Metastatic Liver Carcinoma in the Adrenal Gland (tissue), 2 donors: ENCODE results near the gene SRSF6.

DNA sequence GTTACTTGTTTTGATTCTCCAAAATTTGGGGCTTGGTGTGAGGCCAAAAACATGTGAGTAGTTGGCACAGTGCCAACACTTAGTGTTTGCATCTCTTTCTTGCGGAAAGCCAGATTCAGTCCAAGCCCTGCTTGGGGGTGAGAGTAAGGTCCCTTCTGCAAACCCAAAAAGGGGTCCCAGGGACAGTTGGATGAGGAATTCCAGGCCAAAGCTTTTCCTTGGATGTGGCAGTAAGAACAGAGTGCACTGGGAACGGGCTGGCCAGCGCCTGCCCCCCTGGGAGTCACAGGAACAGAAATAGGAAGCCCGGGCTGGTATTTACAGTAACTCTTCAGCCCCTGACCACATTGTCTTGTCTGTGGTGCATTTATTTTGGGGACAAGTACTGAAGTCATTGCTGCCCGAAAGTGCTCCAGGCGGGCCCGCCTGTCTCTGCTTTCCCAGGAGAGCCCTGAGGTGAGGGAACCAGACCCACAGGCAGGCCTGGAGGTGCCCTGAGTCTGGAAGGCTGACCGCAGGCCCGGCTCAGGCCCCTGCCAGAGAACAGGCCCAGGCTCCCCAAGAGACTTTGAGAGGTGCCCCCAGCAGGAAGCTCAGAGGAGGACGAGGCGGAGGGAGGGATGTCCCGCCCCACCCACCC, 218.5 kb downstream of the MAFB start:
- PRO-cap, 2 experiments, result no peak in any of the 2 experiments

- PRO-cap, 2 experiments, result no peak in any of the 2 experiments
Measured at GRCh38 chr20:40657541-40658157, 31.4 kb downstream of the MAFB start.

DNA sequence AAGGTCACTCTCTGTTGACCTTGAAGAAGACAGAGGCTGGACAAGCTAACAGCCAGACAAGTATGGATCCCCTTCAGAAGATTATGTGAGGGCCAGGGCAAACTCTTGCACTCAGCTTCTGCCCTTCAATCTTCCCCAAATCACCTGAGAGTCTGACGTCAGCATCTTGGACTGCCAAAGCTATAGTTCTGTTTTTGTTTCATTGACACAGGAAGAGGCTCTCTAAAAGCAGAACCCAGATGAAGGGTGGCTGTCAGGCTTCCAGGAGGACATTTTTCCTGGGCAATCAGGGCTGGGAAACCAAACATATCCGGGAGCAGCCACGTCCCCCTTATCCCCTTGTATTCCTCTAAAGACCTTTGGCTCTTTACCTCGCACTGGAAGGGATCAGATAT, 13.5 kb downstream of the MAFB start:
- PRO-cap, 2 experiments, result no peak in any of the 2 experiments

DNA sequence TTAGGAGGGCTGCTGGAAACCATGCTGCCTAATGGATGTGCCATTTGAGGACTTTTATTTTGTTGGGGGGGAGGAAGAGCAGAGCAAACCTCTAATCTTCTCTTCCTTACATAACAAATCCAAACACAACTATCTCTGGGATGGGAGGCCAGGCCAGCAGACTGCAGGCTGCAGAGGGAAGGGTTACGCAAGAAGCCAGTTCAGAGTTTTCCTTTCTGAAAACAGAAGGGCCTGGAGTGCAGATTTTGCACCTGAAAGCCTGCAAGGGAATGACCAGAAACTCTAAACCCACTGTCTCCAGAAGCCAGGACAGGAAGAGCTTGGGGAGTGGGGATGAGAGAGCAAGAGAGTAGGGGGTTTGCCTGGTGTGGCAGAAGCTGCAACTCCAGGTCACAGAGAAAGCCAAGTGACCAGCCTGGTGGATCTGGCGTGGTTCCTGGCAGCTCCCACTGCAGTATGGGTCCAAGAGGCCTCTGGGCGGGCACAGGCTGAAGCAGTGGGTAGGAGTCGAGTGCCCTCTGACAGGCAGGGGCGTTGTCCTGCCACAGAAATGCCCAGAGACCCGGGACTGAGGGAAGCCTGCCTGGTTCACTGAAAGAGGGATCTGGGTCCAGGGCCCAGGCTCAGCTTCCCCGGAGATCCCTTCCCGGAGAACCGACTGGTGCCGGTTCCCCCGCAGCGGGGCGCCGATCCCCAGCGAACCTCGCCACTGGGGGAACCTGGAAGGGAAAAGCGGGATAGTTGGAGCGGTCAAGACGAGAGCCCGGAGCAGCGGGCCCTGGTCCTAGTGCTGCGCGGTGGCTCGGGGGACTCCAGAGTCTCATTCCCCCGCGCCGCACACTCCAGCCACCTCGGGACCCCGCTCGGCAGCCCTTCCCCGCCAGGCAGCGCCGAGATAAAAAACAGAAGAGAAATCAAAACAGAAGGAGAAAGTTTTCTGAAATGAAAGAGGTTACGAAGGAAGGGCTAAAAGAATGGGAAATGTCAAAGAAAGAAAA, 6.6 kb downstream of the MAFB start:
- PRO-cap, 2 experiments, result no peak in any of the 2 experiments

- PRO-cap, 2 experiments, result no peak in any of the 2 experiments
Measured at GRCh38 chr20:40683104-40683868, 5.8 kb downstream of the MAFB start.

- PRO-cap, 2 experiments, result no peak in any of the 2 experiments
Measured at GRCh38 chr20:40990534-40990986, 38.1 kb upstream of the TOP1 start.

DNA sequence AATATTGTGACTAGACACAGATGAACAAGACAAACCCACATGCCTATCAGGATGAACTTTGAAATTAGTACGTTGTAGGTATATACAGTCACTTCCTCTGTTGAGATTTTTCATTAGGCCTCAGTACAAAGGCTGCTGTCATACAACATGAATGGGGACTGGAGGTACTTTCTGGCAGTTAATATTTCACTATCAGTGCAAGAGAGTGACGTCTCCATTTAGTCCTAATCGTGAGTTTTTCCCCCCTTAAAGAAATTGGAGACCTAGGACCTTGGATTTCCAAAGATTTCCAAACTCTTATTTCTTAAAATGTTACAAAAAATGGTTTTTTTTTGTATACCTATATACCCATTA, 10.5 kb downstream of the TOP1 start:
- PRO-cap, 2 experiments, result no peak in any of the 2 experiments

- PRO-cap, 2 experiments, result no peak in any of the 2 experiments
Measured at GRCh38 chr20:41110594-41111367, 26.6 kb upstream of the PLCG1 start.

DNA sequence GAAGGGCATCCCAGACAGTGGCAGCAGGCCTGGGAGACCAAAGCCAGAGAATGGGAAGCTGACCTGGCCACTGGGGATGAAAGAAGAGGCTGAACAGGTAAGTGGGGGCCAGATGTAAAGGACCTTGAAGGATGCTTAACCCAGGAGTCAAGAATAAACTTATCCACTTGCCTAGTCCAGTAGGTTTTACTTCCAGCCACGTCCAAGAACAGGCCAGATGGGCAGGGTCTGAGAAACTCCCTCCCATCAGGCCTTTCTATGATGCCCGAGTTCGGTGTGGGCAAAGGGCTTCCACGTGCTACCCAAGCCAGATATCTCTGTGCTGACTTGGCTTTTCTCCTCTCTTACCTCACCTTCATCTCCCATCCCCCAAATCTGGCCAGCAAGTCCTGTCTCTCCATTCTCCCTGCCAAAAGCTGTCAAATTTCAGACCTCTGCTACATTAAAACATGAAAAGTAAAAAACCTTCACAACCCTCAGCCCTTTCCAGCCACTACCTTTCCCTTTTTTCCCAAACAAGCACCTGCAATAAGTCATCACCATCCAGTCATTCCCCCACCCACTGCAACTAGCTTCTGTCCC, 11.5 kb upstream of the PLCG1 start:
- PRO-cap, 2 experiments, result no peak in any of the 2 experiments

GRCh38 chr20:41136678-41137321, 543 bp upstream of the PLCG1 start:
- PRO-cap, 2 experiments, result peak in 2 of 2 experiments; most common plus-strand start chr20:41136959 (in 1); most common minus-strand start chr20:41136860 (in 1)

- PRO-cap, 2 experiments, result peak in 1 of 2 experiments; most common plus-strand start chr20:41138116 (in 1)
Measured at GRCh38 chr20:41138030-41138402, 673 bp downstream of the PLCG1 start.

- PRO-cap, 2 experiments, result no peak in any of the 2 experiments
Measured at GRCh38 chr20:41173607-41174344, 36.4 kb downstream of the PLCG1 start.

DNA sequence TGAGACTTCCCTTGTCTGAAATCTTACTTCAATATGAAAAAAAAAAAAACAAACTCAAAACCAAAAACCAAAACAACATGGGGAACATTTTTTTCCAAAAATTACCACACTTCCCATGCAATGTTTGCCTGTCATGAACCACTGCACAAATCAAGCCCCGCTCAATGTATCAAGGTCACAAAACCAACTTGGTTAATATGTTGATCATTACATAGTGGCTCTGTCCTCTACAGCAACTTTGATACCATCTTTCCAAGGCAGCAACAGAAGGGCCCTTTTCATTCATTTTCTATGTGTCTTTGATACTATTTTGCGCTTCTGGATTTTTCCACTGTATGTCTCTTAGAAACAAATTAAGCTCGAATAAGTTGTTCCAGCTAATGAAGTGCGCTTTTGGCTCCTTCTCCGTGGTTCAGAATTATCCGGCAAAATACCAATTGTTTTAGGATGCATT, 1.5 kb downstream of the ZHX3 start:
- PRO-cap, 2 experiments, result peak in 2 of 2 experiments; most common plus-strand start position 241 of the sequence (in 1); most common minus-strand start position 152 of the sequence (in 2)

GRCh38 chr20:41670016-41670502, 51.9 kb upstream of the CHD6 start:
- PRO-cap, 2 experiments, result no peak in any of the 2 experiments

DNA sequence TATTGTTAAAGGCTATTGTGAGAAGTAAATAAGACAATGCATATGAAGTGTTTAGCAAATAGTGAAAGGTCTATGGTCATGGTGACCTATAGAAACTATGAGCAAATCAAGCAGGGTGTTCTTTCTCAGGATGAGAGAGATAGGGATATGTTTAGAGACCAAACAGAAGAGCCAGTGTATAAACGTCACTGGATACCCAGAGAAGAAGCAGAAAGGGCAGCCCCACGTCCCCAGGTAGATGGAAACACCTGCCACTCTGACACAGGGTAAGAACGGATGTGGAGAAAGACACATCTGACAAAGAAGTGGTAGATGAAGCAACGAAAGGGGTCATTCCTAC, 470.1 kb downstream of the PTPRT start:
- PRO-cap, 2 experiments, result no peak in any of the 2 experiments

DNA sequence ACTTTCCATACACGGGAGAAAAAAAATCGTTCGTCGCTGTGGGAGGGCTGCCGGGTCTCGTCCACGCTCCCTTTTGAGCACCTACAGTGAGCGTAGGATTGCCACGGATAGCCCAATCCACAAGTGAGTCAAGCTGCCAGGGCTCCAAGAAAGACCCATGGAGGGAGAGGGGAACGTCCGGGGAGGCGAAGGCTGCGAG, 662 bp upstream of the SRSF6 start:
- PRO-cap, 2 experiments, result no peak in any of the 2 experiments

DNA sequence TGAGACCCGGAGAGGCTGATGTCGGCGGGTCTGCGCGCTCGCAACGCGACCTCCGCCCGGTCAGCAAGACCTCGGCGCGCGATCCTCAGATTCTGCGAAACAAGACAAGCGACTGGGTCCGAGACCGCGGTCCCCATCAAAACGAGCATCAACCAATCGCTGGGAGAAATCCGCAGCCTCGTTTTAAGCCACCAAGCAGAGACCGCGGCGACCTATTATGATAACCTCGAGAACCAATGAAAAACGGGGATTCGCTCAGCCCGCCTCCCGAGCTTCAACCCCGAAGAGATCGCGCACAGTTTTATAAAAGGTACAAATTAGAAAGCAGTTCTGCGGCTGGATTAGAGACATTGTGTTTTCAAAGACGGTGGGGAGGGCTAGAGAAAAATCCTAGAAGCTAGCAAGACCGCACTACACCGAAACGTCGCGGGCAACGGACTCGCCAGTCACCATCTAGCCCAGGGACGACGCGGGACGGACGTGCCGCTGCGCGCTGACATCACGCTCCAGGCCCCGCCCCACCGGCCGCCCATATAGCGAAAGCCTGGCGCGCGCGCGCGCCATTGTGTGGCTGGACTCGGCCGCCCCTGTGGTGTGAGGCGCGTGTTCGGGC, at the start of gene SRSF6:
SRSF6 (plus strand) TSS at position 563 of the 613 bp plus-strand sequence.
- PRO-cap, 2 experiments, result peak in 2 of 2 experiments; most common plus-strand start position 563 of the sequence (in 2); most common minus-strand start position 426 of the sequence (in 2)

GRCh38 chr20:43458543-43459552, 1.2 kb downstream of the SRSF6 start:
- PRO-cap, 2 experiments, result peak in 2 of 2 experiments; most common minus-strand start chr20:43459196 (in 2)

GRCh38 chr20:43461564-43462373, 4.1 kb downstream of the SRSF6 start:
- PRO-cap, 2 experiments, result no peak in any of the 2 experiments

GRCh38 chr20:43462374-43463029, 4.8 kb downstream of the SRSF6 start:
- PRO-cap, 2 experiments, result no peak in any of the 2 experiments